H7 (cell line): ENCODE data around the gene TBCEL.

GRCh38 chr11:119615448-119616197, 113.4 kb downstream of the NECTIN1 start:
- RAMPAGE, long total RNA, result no peak

GRCh38 chr11:119662573-119663105, 66.4 kb downstream of the NECTIN1 start:
- RAMPAGE, long total RNA, result no peak

DNA sequence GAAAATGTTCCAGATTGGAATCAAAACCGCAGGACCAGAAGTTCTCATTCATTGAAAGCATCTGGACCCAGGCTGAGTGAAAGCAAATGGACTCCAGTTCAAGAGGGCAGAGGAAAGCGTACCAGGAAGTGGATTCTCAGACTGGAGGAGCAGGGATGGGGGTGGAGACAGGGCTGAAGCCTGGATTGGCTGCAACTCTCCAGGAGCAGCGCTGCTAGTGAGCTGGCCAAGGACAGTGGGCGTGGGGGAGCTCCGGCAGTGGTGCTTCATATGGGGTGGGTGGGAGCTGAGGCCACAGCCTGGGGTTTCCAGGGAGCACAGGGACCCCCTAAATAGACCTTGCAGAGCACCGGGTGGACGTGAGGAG, 103.6 kb upstream of the NECTIN1 start:
- RAMPAGE, long total RNA, result no peak

DNA sequence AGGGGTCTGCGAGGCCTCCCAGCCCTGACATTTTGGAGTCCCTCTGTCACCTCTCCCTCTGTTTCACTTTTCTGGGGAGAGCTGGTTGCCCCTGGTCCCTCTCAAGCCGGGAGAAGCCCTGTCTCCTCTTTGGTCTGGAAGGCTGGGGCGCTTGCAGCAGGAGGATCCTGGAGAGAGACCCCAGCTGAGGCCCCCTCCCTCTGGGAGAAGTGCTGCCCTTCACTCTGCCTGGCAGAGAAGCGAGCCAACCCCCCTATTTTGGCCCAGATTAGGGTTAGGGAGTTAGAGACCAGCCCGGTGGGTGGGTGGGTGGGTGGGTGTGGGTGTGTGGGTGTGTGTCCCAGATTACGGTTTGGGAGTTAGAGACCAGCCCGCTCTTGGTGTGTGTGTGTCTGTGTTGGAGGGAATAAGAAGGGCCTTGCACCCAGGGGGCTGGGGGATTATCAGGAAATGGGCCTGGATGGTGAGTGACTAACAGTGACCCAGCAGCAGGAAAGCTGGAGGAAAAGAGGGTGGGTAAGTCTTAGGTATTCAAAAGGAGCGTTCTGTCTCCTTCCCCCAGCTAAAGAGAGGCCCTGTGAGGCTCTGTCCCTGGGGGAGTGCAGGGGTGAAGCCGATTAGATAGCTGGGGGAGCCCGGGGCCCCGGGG, 1.2 kb downstream of the OAF start:
- RAMPAGE, long total RNA, result no peak

- RAMPAGE, long total RNA, result no peak
These were observed 7.4 kb downstream of the OAF start for GRCh38 chr11:120217855-120218984.

DNA sequence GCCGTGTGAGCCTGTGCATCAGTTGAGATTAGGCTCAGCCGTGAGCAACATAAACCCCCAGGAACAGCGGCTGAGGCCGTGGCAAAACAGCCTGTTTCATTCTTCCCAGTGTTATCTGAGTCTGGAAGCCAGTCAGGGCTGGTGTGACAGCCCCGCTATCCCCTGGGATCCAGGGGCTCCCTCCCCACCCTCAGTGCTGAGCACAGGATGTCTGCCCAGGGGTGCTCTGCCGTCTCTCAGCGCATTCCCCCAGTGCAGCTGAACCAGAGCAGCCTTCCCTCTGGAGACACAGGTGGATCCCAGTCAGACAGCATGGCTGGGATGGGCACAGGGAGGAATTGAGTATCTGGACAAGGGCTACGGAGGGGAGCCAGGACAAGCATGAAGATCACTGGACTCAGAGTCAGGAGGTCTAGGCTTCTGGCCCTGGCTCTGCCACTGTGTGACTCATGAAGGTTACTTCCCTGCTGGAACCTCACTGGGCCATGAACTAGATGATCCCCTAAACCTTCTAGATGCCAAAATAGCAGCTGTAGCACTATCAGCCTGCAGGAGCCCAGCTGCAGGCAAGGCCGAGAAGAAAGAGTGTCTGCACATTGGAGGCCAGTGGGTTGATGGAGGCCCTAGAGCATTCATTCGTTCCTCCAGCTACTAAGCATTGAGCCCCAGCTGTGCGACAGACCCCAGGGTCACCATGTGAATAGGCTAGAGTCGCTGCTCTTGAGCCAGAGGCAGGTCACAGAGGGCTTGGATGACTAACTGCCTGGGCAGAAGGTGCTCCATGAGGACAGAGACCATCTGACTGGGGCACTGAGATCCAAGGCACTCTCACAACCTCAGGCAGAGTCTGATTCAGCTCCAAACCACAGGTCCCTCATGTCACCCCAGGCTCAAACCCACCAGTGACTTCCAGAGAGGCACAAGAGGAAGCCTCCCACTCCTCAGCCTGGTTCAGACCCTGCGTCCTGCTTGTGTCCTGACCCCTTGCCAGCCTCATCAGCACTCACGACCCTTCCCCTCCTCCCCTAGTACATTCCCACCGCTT, 8.8 kb downstream of the OAF start:
- RAMPAGE, long total RNA, result no peak

DNA sequence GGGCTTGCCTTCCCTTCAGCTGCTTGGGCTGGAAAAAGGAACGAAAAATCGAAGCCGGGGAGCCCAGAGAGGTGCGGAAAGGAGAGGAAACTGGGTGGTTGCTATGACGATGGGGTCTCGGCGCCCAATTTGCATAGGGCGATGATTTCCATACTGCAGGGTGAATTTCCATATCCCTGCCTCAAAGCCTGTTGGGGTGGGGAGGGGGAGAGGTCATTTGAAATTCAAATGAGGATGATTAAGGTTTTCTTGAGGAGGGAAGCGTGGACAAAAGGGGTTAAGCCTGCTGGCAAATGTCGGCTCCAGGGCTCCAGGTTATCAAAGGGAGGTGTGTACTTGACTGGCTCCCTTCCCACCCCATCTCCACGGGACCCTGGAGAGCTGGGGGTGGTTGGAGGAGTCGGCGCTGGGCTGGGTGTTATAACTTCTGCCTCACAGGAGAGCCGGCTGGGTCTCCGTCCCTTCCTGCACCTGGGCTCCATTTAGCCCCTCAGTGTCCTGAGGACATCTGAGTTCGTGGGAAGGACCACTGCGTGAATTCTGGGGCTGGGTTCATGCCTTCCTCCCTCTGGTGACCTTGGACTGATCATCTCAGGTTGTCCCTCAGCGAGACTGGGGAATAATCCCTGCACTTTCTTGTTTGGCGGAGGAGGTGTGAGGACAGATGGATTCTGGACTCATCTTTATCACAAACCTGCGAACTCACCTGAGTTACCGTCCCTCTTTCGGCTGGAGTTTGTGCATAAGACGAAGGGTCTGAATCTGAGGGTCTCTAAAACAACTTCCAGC, 15.6 kb downstream of the POU2F3 start:
- RAMPAGE, long total RNA, result no peak

DNA sequence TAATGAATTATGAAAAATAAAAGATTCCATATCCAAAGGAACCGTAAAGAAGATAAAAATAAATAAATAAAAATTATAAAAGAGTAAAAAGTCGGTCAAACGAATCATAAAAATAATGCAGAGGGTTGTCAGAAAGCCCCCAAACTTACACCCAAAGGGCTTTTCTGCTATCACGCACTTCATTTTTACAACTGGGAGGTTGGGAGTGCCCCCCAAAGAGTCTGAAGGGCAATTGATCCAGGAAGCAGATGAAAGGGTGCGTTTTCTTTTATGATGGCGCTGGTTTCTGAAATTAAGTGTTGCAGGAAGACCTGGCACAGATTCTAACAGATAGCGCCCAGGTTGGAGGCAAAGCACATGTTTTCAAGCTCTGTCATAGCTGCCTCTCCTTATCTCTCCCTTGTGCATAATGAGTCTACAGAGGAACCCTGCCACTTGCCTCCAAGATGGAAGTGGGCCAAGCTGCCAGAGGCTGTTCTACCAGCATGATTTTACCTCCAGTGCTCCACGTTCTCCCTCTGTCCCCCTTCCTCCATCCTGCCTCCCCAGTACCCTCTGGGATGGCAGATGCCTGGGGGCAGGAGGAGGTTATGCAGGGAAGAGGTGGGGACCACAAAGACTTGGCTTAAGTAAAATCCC, 30.1 kb upstream of the TLCD5 start:
- RAMPAGE, long total RNA, result no peak

DNA sequence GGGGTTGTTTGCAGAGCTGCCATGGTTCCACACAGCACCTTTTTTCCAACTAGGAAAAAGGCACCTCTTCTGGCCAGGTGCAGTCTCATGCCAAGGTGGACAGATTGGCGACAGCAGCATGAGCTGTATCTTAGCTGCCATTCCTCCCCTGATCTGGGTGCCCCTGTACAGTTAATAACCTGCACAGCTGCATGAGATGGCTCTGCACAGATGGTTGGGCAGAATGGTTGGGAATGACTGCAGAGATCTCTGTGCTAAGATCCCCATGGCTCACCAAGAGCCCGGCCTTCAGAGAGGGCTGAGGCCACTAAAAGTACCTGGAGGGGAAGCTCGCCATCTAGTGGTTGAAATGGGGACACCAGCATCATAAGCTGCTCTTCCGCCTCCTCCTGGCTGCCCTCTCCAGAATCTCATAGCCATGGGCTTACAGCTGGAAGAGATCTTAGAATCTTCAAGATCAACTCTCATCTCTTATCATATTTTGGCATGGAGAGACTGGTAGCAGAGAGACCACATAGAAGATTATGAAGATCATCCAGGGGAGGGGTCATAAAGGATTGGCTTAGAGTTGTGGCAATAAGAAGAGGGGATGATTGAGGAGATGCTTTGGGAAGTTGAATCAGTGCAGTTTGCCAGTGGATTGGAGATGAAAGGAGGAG, 22.1 kb upstream of the TLCD5 start:
- RAMPAGE, long total RNA, result no peak

- RAMPAGE, long total RNA, result no peak
These were observed 68.3 kb downstream of the ARHGEF12 start for GRCh38 chr11:120404475-120405027.

DNA sequence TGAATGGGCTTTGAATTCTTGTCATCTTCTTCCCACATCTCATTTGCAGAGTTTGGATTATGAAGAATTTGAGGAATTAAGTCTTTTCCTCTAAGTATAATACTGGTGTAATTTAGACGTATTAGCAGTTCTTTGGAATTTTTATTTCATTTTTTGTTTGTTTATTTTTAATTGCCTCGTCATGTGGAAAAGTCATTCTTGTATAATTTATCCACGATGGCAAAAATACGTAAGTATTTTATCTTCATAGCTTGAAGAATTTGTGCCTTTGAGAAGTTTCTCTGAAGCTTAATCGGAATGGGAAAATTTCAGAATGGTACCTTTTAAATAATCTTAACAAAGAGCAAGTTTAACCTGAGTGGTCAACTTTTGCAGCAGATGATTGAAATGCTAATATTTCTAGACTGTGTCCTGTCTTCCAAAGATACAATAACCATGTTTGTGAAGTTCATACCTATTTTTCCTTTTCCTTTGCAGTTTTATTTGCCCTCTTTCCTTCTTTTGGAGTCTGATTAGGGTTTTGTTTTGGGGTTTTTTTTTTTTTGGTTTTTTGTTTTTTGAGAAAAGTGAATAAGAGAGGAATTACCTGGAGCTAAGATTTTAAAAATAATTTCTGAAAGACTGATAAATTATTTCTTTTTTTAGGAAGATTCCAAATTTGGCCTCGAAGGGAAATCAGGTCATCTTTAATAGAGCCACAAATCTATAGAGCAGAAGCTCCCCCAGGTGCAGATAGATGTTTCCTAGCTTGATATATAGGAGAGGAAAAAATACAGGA, 73.7 kb downstream of the ARHGEF12 start:
- RAMPAGE, long total RNA, result no peak

DNA sequence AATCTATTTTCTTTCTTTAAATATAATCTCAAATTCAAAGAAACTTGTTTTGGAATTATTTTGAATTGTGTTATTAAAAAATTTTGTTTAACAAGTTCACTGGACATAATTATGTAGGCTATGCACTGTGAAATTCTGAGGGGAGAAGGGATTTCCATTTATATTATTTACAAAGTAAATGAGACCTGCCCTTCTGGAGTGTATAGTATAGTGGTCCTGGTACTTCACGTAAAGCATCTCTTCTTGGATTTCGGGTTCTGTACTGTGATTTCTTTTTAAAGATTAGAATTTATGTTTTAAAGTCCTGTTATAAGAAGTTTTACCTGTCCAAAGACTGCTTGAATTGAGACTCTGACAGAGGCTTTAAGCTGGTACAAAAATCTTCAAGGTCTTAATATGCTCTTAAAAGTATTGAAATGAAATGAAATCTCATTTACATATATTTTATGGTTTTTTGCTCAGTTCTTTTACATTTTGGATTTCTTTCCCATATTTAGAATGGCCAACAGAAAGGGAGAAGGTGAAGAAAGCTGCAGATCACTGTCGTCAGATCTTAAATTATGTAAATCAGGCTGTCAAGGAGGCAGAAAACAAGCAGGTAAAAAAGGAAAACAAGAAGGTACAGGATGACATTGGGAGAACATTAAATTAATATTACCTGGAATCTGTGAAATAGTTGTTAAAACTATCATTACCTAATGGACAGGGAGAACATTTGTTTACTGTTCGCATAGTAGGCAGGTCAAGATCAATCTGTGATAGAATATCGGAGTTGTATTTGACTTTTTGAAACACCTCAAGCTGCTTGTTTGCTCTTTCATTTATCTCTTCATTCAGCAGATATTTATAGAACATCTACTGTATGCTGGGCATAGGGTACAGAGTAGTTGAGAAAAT, 42.5 kb upstream of the GRIK4 start:
- RAMPAGE, long total RNA, result no peak

DNA sequence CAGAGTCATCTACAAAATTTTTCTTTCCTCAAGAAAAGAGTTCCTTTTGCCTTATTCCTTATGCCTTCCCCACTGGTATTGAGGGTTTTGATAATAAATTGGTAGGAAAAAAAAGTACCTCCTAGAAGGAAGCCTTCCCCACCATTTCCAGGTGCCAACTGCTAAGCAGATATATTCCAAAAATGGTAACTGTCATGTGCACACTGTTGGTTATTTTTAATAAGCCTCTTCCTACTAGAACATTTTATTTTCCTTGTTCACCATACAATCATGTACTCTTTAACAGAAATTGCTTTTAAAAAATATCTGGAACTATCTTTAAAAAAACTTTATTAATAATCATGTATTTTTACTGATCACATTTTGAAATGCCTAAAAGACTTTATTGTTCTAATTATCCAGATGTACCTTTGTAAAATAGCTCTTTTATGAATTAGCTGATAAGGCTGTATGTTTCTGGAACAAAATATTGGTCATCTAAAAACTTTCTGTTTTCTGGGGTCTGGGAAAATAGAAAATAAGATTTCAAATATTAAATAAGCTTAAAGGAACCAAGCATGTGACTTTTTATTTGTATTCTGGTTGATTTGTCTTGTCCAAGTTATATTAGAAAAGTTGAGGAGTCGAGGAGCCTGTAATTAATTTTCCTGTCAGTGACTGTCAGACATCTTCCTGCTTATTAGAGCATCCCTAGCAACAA, 22.9 kb upstream of the GRIK4 start:
- RAMPAGE, long total RNA, result no peak

DNA sequence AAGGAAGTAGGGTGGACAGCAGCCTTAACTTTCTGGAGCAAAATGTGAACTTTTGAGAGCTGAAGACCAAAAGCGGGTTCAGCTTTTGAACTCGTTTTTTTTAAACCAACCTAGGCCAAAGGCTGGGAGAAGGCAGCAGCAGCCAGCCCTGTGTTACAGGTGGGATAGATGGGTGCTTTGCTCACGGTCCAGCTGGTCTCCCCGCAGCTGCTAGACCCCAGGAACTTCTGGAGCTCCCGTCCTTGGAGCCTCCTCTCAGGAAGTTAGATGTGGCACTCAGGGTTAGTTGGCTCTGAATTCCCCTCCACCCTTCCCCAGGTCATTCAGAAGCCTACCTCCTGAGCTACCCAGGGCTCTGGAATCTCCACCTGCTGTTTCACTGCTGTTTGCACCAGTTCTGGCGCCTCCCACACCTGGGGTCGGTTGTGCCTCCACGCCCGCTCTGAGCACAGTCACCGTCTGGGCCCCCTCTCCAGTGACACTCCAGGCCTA, 51.9 kb downstream of the GRIK4 start:
- RAMPAGE, long total RNA, result no peak

- RAMPAGE, long total RNA, result no peak
These were observed 171.9 kb downstream of the GRIK4 start for GRCh38 chr11:120683438-120683862.

- RAMPAGE, long total RNA, result no peak
These were observed 247.7 kb upstream of the TBCEL start for GRCh38 chr11:120776005-120776892.

DNA sequence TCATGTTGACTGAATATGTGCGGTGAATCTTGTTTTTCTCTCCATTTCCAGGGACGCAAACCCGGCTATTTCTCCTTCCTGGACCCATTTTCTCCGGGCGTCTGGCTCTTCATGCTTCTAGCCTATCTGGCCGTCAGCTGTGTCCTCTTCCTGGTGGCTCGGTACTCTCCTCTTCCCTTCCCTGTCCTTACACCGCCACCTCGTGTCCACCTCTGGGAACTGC, 71.2 kb upstream of the TBCEL start:
- RAMPAGE, long total RNA, result no peak

DNA sequence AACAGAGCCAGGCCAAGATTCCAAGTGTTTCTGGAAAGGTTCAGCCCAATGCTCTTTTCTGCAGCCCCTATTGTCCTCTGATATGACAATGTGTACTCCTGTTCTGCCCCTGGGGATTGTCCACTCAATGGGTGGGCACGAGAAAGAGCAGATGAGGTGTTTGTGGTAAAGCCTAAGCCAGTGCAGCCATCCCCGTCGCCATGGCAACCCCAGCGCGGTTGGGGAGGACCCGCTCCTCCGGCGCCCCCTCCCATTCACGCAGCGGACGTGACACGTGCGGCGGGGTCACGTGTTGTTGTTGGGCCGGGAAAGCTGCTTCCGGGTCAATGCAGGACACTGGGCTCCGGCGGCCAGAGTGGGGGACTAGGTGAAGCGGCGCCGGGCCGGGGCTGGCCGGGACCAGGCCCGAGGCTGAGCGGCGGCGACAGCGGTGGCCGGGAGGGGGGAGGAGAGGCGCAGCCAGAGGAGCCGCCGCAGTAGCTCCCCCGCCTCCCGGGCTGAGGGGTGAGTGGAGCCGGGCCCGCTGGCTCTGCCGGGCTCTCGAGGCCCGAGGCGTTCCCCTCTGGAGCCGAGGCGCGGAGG, at the start of gene TBCEL:
Gene TBCEL (plus strand): TSS at position 315 of the 582 bp plus-strand sequence.
- RAMPAGE, long total RNA, result no peak

DNA sequence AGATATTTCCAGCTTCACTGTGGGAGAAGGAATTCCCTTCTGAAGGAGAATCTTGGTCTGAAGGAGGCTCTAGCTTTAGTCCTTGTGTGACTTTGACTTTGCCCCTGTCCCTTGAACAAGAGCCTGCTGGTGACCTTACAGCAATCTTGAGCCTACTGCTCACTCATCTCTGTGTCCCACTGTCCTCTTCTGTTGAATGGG, 10.5 kb downstream of the TECTA start:
- RAMPAGE, long total RNA, result no peak

- RAMPAGE, long total RNA, result no peak
These were observed 74.4 kb upstream of the SORL1 start for GRCh38 chr11:121377730-121378191.